Measurements from ENCODE around the gene PDHB.

DNA sequence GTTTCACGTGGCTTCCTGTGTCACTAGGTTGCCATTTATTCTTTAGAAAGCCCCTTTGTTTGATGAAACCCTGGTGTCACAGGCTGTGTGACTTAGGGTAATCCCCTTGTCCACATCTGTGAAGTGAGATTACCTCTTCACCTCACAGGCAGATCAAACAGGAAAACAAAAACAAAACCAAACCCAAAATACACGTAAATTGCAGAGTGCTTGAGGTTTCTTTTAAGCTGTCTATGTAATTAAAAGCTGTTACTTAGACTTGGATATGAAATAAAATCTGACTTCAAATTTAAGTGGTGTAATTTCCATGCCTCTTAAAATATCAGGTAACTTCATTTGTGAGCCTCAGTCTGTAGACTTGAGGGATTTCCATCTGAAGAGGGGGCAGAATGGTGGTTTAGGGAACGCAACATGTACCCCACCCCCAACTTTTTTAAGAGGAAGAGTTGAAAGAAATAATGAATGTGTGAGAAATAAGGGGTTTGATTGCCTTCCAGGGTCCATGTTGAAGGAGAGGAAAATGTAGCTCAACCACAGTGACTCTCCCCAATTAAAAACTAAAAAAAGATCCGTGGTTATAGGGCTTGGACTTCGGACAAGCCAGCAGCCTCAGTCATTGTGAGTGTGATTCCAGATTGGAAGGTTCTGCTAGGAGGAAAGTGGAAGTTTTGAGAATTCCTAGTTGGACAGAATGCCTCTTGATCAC lies 27.0 kb downstream of the FLNB start:
- RRBS, 2 experiments: no CpG with 5 or more reads among the region's 5 CpGs

DNA sequence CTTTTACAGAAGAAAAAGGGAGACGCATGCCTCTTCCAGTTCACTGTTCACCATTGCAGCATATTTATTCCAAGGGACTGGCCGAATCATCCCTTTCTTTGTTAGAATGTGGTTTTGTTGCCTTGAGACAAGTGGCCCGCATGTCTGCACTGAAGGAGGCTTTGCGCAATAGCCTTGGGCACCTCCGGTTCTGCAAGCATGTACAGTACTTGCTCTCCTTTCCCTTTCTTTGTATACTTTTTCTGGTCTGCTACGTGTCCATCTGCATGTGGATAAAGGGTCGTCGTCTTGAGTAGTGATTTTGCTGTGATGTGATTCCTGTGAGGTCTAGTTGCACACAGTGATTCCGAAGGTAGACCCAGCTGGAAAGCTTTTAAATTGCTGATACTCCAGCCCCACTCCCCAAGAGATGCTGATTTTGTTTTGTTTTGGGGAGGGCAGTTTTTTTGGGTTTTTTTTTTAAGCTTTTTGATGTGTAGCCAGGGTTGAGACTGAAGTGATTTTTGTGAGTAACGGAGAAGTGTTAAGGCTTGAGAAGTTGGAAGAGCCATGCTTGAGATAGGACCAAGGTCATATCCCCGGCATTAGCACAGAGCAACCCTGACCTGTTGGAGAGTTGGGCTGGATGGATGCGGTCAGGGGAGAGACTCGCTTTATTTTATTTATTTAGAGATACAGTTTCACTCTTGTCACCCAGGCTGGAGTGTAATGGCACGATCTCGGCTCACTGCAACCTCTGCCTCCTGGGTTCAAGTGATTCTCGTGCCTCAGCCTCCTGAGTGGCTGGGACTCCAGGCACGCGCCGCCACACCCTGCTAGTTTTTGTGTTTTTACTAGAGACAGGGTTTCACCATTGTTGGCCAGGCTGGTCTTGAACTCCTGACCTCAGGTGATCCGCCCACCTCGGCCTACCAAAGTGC lies 43.3 kb downstream of the FLNB start:
- RRBS, 2 experiments: no CpG with 5 or more reads among the region's 21 CpGs

GRCh38 chr3:58143572-58144034 lies 67.2 kb downstream of the DNASE1L3 start:
- RRBS, 2 experiments: no CpG with 5 or more reads among the region's 5 CpGs

DNA sequence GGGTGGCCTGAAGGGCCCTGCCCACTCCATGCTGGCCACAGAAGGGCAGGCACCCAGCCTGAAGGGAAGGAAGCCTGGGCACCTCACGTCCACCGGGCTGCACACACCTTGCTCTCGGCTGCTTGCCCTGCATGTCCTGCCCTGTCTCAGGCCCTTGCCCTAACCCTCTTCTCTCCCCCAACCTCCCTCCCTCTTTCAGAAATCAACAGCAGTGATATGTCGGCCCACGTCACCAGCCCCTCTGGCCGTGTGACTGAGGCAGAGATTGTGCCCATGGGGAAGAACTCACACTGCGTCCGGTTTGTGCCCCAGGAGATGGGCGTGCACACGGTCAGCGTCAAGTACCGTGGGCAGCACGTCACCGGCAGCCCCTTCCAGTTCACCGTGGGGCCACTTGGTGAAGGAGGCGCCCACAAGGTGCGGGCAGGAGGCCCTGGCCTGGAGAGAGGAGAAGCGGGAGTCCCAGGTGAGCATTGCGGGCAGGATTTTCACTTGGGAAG lies 57.5 kb downstream of the DNASE1L3 start:
- RRBS, 2 experiments: 97% methylated on average over 7 of the region's 19 CpGs

DNA sequence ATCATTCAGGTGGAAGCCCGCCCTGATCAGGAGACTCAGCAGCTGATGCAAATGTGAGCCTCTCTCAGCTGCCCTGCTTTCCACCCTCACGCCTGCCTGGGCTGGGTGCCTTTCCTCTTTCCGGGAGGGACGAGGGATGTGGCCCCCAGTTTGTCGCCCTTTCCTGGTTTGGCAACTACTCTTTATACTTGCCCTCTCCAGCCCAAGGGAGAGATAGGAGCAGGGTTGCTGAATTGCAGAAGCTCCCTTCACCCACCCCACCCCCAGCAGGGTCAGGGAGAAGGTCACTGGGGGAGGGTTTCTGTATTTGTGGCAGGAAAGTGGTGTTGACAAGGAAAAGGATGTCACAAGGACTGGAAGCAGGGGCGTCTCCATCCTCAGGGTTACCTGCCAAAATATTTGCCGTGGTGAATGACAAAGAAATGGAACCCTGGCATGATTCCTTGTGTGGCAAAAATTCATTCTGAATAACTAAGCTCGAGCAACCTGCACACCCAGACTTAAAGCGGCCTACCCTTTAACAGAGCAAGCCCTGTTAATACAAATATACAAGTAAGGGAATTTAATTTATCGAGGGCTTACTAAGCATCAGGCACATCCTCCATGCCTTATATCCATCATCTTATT lies 21.6 kb downstream of the DNASE1L3 start:
- RRBS, 2 experiments: no CpG with 5 or more reads among the region's 10 CpGs

GRCh38 chr3:58214367-58215520 lies 4.0 kb upstream of the DNASE1L3 start:
- RRBS, 2 experiments: no CpG with 5 or more reads among the region's 9 CpGs

GRCh38 chr3:58217347-58217806 lies 6.6 kb upstream of the DNASE1L3 start:
- RRBS, 2 experiments: no CpG with 5 or more reads among the region's 13 CpGs

DNA sequence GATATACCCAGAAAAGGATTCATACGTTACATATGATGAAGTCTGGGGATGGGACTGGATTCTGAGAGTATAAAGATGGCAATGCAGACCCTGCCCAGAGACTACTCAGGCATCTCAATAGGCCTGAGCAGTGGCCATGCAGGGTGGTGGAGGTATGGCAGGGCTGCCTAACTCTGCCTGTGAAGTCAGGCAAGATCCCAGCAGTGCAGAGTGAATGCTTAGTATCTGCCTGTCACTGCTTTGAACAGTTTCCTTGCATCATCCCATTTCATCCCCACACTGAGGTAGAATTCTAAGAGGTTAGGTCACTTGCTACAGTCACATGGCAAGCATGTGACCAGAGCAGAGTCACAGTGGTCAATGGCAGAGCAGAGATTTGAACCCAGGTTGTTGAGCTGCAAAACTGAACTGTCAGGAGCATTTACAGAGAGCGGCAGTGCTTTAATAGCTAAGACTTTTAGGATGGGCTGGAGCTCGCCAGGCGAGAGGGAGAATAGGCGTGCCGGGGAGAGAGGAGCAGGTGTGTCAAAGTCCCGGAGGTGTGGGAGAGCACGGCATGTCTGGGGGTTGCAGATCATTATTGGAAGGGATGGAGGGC lies 4.1 kb downstream of the ABHD6 start:
- RRBS, 2 experiments: no CpG with 5 or more reads among the region's 8 CpGs

GRCh38 chr3:58260352-58260817 lies 22.8 kb downstream of the ABHD6 start:
- RRBS, 2 experiments: no CpG with 5 or more reads among the region's 7 CpGs

- RRBS, 2 experiments: under 1 to 2% methylated on average over 15 to 19 of the region's 69 CpGs
These were observed at the start of gene PDHB for GRCh38 chr3:58433252-58434327. PDHB (minus strand) TSS chr3:58433832.

DNA sequence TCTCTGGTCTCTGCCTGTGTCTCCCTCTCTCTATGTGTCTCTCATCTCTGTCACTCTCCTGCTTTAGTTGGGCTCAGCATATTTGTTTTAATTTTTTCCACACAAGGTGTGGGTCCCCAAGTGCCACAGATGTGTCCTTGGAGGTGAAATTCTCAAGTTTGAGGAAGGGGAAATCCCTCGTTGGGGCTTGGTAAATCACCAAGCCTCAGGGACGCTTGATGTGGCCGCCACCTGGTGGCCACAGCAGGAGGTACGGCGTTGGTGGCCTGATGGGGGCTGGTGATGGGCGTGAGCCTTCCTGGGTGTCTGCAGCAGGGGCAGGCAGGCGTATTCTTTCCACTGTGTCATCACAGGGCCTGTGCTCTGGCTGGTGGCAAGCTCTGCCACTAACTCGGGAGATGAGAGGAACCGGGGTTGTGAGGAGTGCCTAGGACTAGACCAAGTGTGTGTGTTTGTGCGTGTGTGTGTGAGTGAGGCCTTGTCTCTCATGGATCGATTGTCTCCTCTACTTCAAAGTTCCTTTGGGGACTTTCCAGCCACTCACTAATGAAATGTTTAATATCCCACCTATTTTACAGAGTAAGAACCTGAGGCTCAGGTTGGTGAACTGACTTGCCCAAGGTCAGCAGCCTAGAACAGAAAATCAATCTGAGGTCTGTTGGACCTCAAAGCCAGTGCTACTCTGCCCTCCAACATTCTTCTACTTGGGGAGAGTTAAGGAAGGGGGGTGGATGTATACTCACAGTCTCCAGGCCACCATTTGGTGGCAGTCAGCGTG lies 4.1 kb downstream of the ACOX2 start:
- RRBS, 2 experiments: no CpG with 5 or more reads among the region's 12 CpGs

GRCh38 chr3:58874020-58874711 lies 175.7 kb downstream of the CFAP20DC start:
- RRBS, 2 experiments: no CpG with 5 or more reads among the region's 5 CpGs

DNA sequence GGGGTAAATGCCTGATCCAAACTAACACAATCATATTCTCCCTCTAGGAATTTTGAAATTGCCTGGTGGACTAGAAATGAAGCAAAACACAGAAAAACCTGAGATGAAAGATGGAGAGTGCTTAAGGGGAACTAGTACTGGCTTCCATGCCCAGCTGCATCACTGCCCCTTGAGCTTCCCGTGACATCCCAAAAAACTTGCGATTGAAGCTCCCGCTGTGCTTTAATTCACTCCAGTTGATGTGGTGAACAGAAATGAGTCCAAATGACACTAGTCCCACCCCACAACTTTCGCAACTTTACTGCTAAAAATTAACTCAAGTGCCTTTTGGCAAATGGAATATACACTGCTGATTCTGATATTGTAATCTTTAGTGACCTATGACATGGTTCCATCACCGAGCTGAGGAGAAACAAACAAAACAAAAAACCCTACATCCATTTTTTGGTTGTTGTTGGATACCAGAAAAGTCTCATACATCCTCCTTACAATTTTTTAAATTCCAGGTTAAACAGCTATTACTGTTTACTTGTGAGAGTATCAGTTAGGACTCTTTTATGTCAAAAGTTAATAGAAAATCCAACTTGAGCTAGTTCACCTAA lies 32.6 kb downstream of the CFAP20DC start:
- RRBS, 2 experiments: no CpG with 5 or more reads among the region's 5 CpGs

DNA sequence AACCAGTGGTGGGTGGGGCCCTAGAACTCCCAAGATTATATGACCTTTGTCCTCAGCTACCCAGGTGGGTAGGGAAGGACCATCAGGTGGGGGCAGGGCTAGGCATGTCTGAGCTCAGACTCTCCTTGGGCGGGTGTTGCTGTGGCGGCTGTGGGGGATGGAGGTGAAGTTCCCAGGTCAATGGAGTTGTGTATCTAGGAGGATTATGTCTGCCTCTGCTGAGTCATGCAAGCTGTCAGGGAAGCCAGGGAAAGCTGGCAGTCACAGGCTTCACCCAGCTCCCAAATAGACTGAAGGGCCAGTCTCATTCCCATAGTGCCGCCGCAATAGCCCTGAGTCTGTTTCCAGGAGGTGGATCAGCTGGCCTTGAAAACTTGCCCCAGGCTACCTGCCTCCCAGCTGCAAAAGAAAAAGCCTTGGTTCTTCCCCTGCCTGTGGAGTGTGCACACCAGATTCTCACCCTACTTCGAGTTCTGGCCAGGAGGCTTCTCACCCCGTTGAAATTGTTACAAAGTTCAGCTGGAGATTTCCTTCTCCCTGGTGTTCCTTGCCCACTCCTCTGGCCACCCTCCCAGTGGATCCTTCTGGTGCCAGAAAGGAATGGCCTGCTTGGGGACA lies 139.8 kb upstream of the CFAP20DC start:
- RRBS, 2 experiments: no CpG with 5 or more reads among the region's 6 CpGs

- RRBS, 2 experiments: no CpG with 5 or more reads among the region's 1 CpG
These were observed 42.7 kb upstream of the PTPRG start for GRCh38 chr3:61518609-61519137.

DNA sequence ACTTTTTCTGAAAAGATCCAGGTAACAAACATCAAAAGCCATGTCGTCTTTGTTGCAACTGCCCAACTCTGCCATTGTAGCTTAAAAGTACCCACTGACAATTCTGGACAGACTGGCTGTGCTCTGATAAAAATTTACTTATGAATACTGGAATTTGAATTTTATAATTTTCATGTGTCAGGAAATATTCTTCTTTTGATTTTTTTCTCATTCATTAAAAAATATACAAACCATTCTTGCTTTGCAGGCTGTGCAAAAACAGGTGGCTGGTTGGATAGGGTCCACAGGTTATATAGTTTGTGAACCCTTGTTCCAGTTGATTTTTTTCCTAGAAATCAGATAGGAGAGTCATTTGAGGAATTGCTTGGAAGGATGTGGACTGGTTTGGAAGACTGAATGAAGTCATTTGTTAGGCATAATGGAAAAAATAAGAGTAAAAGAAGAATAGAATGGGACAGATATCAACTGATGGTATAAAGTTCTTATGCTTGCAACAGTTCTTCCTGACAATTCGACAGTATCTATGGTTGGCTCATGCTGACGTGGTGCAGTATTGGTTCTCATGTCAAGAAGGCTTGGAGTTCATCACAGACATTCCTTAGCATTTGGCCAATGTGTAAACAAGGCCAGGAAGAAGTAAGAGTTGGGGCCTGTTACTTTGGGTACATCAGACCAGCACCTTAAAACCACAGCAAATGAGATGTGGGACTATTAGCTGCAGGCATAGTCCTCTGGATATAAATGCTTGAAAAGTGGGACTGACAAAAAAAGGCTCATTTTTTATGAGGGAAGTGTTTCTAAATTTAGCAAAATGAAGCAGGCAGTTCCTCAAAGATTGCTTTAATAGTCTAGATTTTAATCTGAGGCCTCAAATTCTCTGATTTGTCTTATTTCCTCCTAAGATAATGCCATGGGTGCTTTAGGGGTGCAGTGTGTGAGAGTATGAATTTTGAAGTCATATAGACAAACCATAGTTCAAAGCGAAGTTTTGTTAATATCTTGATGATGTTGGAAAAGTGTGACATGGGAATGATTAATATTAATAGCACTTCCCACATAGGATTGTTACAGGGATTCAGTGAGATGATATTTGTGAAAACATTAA lies 189.6 kb downstream of the PTPRG start:
- RRBS, 2 experiments: no CpG with 5 or more reads among the region's 4 CpGs

GRCh38 chr3:61769534-61770457 lies 208.4 kb downstream of the PTPRG start:
- RRBS, 2 experiments: no CpG with 5 or more reads among the region's 5 CpGs

DNA sequence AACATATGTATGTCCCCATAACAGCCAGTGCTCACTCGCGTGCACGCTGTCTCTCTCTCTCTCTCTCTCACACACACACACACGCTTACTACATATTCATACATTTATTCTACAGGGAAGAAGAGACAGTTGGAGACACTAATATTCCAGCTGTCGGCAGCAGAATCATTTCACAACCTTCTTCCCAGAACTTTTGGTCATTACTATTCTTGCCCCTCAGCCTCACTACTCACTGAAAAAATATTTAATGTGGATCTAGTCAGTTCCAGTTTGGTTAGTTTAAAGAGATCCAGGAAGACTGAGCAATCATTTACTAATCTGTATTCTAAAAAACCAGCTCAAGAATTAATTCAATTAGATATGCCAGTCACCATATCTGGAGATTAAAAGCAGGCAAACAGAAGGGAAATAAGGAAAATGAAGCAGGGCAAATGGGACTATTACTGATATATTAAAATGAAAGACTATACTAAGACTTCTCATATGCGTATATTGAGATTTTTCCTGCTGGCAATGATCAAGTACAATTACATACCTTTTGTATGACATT lies 362.5 kb upstream of the C3orf14 start:
- RRBS, 2 experiments: no CpG with 5 or more reads among the region's 6 CpGs

GRCh38 chr3:62094845-62095201 lies 224.0 kb upstream of the C3orf14 start:
- RRBS, 2 experiments: no CpG with 5 or more reads among the region's 6 CpGs

- RRBS, 2 experiments: no CpG with 5 or more reads among the region's 16 CpGs
These were observed 140.4 kb upstream of the CADPS start for GRCh38 chr3:63015344-63016382.